K562 (cell line): Measurements from ENCODE around the gene SNX6.

GRCh38 chr14:31993505-31993813 is 83.6 kb upstream of the ARHGAP5 start:
- RAMPAGE, long total RNA = no peak
- RRBS = no CpG with 5 or more reads among the region's 2 CpGs
PRO-cap:
- standard = no peak
- CoPRO, capped RNA only, 2 experiments = no peak in any of the 2 experiments
- CoPRO, capped and uncapped RNA, 2 experiments = no peak in any of the 2 experiments
- CoPRO, uncapped RNA only, 2 experiments = no peak in any of the 2 experiments
CAGE:
- cytosol, long polyA plus RNA = no peak
- long polyA plus RNA = no peak
- nucleolus, long total RNA = no peak
- nucleus, long polyA plus RNA = no peak

- RAMPAGE, long total RNA = no peak
- RRBS = no CpG with 5 or more reads among the region's 9 CpGs
PRO-cap:
- standard = no peak
- CoPRO, capped RNA only, 2 experiments = no peak in any of the 2 experiments
- CoPRO, capped and uncapped RNA, 2 experiments = no peak in any of the 2 experiments
- CoPRO, uncapped RNA only, 2 experiments = no peak in any of the 2 experiments
CAGE:
- cytosol, long polyA plus RNA = no peak
- long polyA plus RNA = no peak
- nucleolus, long total RNA = no peak
- nucleus, long polyA plus RNA = no peak
Observed at GRCh38 chr14:32006540-32007133, 70.5 kb upstream of the ARHGAP5 start.

- RAMPAGE, long total RNA = no peak
- RRBS = 1% methylated on average over 22 of the region's 60 CpGs
PRO-cap:
- standard = bidirectional peak, plus-strand start at chr14:32078051, minus-strand start at chr14:32077775
- CoPRO, capped RNA only, 2 experiments = no peak in any of the 2 experiments
- CoPRO, capped and uncapped RNA, 2 experiments = no peak in any of the 2 experiments
- CoPRO, uncapped RNA only, 2 experiments = no peak in any of the 2 experiments
CAGE:
- cytosol, long polyA plus RNA = no peak
- long polyA plus RNA = no peak
- nucleolus, long total RNA = no peak
- nucleus, long polyA plus RNA = no peak
Observed at GRCh38 chr14:32077577-32078570, 770 bp downstream of the ARHGAP5 start.

DNA sequence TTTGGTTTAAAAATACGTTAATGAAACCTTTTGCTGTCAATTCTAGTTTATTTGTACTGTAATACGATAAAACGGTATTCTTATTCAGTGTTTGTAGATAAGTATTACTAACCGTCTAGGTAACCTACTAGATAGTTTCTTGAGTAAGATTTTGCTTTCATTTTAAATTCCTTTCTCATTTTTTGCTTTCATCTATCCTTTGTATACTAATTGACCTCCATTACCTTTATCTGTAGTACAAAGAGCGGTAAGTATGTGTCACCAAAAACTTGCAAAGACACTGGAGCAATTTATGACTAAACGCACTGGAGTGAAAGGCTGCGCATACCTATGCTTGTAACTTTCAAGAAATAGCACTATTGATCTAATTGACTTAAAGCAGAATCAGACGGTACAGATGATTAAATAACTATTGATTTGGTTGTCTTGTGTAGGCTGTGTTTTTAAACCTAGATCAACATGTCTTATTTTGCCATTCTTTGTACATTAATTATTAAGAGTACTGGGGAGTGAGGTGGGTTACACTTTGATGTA is 1.8 kb downstream of the ARHGAP5 start:
- RAMPAGE, long total RNA = no peak
- RRBS = no CpG with 5 or more reads among the region's 8 CpGs
PRO-cap:
- standard = no peak
- CoPRO, capped RNA only, 2 experiments = no peak in any of the 2 experiments
- CoPRO, capped and uncapped RNA, 2 experiments = no peak in any of the 2 experiments
- CoPRO, uncapped RNA only, 2 experiments = no peak in any of the 2 experiments
CAGE:
- cytosol, long polyA plus RNA = no peak
- long polyA plus RNA = no peak
- nucleolus, long total RNA = no peak
- nucleus, long polyA plus RNA = no peak

DNA sequence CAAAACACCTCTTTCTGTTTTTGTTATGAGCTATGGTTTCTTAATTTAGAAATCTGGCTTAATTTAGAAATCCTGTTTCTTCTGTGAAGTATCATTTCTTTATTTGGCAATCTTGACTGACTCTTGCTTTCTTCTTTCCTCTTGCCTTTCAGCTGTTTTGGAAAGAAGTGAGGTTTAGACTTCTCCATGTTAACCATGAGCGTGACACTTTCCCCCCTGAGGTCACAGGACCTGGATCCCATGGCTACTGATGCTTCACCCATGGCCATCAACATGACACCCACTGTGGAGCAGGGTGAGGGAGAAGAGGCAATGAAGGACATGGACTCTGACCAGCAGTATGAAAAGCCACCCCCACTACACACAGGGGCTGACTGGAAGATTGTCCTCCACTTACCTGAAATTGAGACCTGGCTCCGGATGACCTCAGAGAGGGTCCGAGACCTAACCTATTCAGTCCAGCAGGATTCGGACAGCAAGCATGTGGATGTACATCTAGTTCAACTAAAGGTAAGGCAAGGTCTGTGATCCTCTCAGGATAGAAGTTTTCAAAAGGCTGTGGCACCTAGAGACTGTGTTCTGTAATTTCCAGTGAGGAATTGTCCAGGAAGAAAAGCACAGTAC is 104.3 kb downstream of the AKAP6 start:
- RAMPAGE, long total RNA = no peak
- RRBS = no CpG with 5 or more reads among the region's 4 CpGs
PRO-cap:
- standard = no peak
- CoPRO, capped RNA only, 2 experiments = no peak in any of the 2 experiments
- CoPRO, capped and uncapped RNA, 2 experiments = no peak in any of the 2 experiments
- CoPRO, uncapped RNA only, 2 experiments = no peak in any of the 2 experiments
CAGE:
- cytosol, long polyA plus RNA = no peak
- long polyA plus RNA = no peak
- nucleolus, long total RNA = no peak
- nucleus, long polyA plus RNA = no peak

- RAMPAGE, long total RNA = no peak
- RRBS = no CpG with 5 or more reads among the region's 5 CpGs
PRO-cap:
- standard = no peak
- CoPRO, capped RNA only, 2 experiments = no peak in any of the 2 experiments
- CoPRO, capped and uncapped RNA, 2 experiments = no peak in any of the 2 experiments
- CoPRO, uncapped RNA only, 2 experiments = no peak in any of the 2 experiments
CAGE:
- cytosol, long polyA plus RNA = no peak
- long polyA plus RNA = no peak
- nucleolus, long total RNA = no peak
- nucleus, long polyA plus RNA = no peak
Observed at GRCh38 chr14:32454071-32454559, 125.0 kb downstream of the AKAP6 start.

- RAMPAGE, long total RNA = no peak
- RRBS = 26% methylated on average over 5 of the region's 11 CpGs
PRO-cap:
- standard = no peak
- CoPRO, capped RNA only, 2 experiments = no peak in any of the 2 experiments
- CoPRO, capped and uncapped RNA, 2 experiments = no peak in any of the 2 experiments
- CoPRO, uncapped RNA only, 2 experiments = no peak in any of the 2 experiments
CAGE:
- cytosol, long polyA plus RNA = no peak
- long polyA plus RNA = no peak
- nucleolus, long total RNA = no peak
- nucleus, long polyA plus RNA = no peak
Observed at GRCh38 chr14:32509439-32510477, 180.7 kb downstream of the AKAP6 start.

- RAMPAGE, long total RNA = no peak
- RRBS = 90% methylated on average over 5 of the region's 84 CpGs
PRO-cap:
- standard = no peak
- CoPRO, capped RNA only, 2 experiments = no peak in any of the 2 experiments
- CoPRO, capped and uncapped RNA, 2 experiments = no peak in any of the 2 experiments
- CoPRO, uncapped RNA only, 2 experiments = no peak in any of the 2 experiments
CAGE:
- cytosol, long polyA plus RNA = no peak
- long polyA plus RNA = no peak
- nucleolus, long total RNA = no peak
- nucleus, long polyA plus RNA = no peak
Observed at GRCh38 chr14:32933797-32934867, 4.5 kb upstream of the NPAS3 start.

GRCh38 chr14:33564601-33565347 is 386.1 kb downstream of the EGLN3 start:
- RAMPAGE, long total RNA = no peak
- RRBS = no CpG with 5 or more reads among the region's 2 CpGs
PRO-cap:
- standard = no peak
- CoPRO, capped RNA only, 2 experiments = no peak in any of the 2 experiments
- CoPRO, capped and uncapped RNA, 2 experiments = no peak in any of the 2 experiments
- CoPRO, uncapped RNA only, 2 experiments = no peak in any of the 2 experiments
CAGE:
- cytosol, long polyA plus RNA = no peak
- long polyA plus RNA = no peak
- nucleolus, long total RNA = no peak
- nucleus, long polyA plus RNA = no peak

DNA sequence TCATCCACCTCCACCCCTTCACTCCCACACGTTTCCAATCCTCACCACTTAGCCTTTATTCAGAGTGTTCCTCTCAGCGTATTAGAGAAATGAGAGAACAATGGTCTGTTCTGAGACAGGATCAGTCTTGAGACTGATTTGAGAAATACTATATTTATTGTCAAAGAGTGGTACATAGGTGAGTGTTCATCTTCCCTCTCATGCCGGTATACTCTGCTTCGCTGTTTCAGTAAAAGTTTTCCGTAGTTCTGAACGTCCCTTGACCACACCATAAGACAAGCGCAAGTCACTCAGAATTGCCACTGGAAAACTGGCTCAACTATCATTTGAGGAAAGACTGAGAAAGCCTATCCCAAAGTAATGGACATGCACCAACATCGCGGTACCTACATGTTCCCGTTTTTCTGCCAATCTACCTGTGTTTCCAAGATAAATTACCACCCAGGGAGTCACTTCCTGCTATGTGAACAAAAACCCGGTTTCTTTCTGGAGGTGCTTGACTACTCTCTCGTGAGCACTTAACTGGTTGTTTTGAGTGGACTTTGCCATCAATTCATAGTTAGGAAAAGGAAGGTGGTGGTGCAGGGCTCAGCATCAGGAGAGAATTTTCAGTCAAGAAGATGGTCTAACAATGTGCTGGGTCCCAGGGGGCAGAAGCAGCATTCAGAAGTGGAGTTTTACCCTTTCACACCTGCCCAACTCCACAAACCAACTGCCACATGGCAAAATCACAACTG is 1.5 kb downstream of the EGLN3 start:
- RAMPAGE, long total RNA = no peak
- RRBS = no CpG with 5 or more reads among the region's 12 CpGs
PRO-cap:
- standard = no peak
- CoPRO, capped RNA only, 2 experiments = no peak in any of the 2 experiments
- CoPRO, capped and uncapped RNA, 2 experiments = no peak in any of the 2 experiments
- CoPRO, uncapped RNA only, 2 experiments = peak in 1 of 2 experiments; most common minus-strand start position 359 of the sequence (in 1)
CAGE:
- cytosol, long polyA plus RNA = no peak
- long polyA plus RNA = no peak
- nucleolus, long total RNA = no peak
- nucleus, long polyA plus RNA = no peak

DNA sequence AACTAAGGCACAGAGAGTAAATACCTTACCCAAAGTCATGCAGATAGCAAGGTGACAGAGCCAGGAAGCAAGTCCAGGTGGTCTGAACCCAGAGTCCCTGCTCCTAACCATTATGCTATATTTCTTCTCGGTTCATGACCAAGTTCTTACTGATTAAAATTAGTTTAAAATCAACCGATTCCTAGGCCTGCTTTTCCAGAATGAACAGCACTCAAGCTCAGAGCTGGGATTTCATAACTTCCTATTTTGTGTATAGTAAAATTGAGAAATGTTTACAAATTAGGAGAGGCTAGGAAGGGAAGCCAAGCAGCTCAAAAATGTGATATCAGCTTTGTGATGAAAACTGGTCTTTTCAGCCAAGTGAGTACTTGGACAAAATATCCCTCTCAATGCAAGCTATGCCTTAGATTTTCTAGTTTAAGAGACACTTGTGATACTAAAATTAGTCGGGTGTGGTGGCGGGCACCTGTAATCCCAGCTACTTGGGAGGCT is 85.6 kb upstream of the EGLN3 start:
- RAMPAGE, long total RNA = no peak
- RRBS = no CpG with 5 or more reads among the region's 4 CpGs
PRO-cap:
- standard = no peak
- CoPRO, capped RNA only, 2 experiments = no peak in any of the 2 experiments
- CoPRO, capped and uncapped RNA, 2 experiments = no peak in any of the 2 experiments
- CoPRO, uncapped RNA only, 2 experiments = no peak in any of the 2 experiments
CAGE:
- cytosol, long polyA plus RNA = no peak
- long polyA plus RNA = no peak
- nucleolus, long total RNA = no peak
- nucleus, long polyA plus RNA = no peak

GRCh38 chr14:34051983-34052443 is 101.1 kb upstream of the EGLN3 start:
- RAMPAGE, long total RNA = no peak
- RRBS = no CpG with 5 or more reads among the region's 3 CpGs
PRO-cap:
- standard = no peak
- CoPRO, capped RNA only, 2 experiments = no peak in any of the 2 experiments
- CoPRO, capped and uncapped RNA, 2 experiments = no peak in any of the 2 experiments
- CoPRO, uncapped RNA only, 2 experiments = no peak in any of the 2 experiments
CAGE:
- cytosol, long polyA plus RNA = no peak
- long polyA plus RNA = no peak
- nucleolus, long total RNA = no peak
- nucleus, long polyA plus RNA = no peak

DNA sequence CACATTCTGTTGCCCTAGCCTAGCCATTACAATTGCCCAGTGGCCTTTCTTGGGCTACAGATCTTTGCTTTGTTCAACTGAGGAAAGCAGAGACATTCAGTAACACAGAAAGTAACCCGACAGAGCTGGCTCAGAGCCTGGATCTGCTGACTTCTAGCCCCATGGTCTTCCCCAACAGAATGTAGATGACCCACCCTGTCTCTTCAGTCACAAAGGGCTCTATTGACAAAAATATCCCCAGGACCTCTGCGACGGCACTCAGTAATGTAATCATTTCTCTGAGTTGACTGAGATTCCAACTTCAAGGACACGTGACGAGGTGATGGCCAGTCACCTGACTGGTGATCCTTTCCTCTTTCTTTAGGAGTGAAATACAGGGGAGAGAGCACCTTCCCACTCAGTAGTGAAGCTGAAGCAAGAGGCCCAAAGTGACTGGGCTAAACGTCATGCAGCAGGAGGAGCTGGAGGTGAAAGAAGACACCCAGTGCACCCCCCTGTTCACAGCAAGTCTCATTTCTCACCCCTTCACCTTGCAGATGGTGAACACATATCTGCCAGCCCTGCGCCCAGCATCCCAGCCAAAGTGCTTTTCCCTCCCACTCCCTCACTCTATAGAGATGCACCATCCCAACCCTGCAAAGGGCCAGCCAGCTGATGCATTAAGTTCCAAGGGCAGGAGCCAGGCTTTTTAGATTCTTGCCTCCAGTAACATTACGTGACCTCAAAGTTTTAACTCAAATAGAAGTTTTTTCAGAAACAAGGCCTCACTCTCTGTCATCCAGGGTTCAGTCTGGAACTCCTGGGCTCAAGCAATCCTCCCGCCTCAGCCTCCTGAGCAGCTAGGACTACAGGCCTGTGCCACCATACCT is 179.2 kb upstream of the EGLN3 start:
- RAMPAGE, long total RNA = no peak
- RRBS = no CpG with 5 or more reads among the region's 9 CpGs
PRO-cap:
- standard = no peak
- CoPRO, capped RNA only, 2 experiments = no peak in any of the 2 experiments
- CoPRO, capped and uncapped RNA, 2 experiments = no peak in any of the 2 experiments
- CoPRO, uncapped RNA only, 2 experiments = no peak in any of the 2 experiments
CAGE:
- cytosol, long polyA plus RNA = no peak
- long polyA plus RNA = no peak
- nucleolus, long total RNA = no peak
- nucleus, long polyA plus RNA = no peak

DNA sequence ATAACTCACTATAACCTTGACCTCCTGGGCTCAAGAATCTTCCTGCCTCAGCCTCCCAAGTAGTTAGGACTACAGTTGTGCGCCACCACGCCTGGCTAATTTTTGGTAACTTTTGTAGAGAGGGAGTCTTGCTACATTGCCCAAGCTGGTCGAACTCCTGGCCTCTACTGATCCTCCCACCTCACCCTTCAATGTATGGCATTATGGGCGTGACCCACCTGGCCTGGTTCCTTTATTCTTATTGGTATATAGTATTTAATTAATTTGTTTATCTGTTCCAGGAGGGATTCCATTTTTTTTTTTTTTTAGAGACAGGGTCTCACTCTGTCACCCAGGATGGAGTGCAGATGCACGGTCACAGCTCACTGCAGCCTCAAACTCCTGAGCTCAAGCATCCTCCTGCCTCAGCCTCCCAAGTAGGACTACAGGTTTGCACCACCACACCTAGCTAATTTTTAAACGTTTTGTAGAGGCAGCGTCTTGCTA is 40.9 kb upstream of the EAPP start:
- RAMPAGE, long total RNA = no peak
- RRBS = no CpG with 5 or more reads among the region's 7 CpGs
PRO-cap:
- standard = no peak
- CoPRO, capped RNA only, 2 experiments = no peak in any of the 2 experiments
- CoPRO, capped and uncapped RNA, 2 experiments = no peak in any of the 2 experiments
- CoPRO, uncapped RNA only, 2 experiments = no peak in any of the 2 experiments
CAGE:
- cytosol, long polyA plus RNA = no peak
- long polyA plus RNA = no peak
- nucleolus, long total RNA = no peak
- nucleus, long polyA plus RNA = no peak

- RAMPAGE, long total RNA = no peak
- RRBS = no CpG with 5 or more reads among the region's 5 CpGs
PRO-cap:
- standard = no peak
- CoPRO, capped RNA only, 2 experiments = no peak in any of the 2 experiments
- CoPRO, capped and uncapped RNA, 2 experiments = no peak in any of the 2 experiments
- CoPRO, uncapped RNA only, 2 experiments = no peak in any of the 2 experiments
CAGE:
- cytosol, long polyA plus RNA = no peak
- long polyA plus RNA = no peak
- nucleolus, long total RNA = no peak
- nucleus, long polyA plus RNA = no peak
Observed at GRCh38 chr14:34628694-34629183, 1.2 kb downstream of the SNX6 start.

GRCh38 chr14:34629321-34630333 is at the start of gene SNX6:
SNX6 (minus strand) TSS chr14:34630148.
- RAMPAGE, long total RNA = start-site peak on the minus strand at chr14:34630125-34630177, 1,452 and 1,493 reads in 2 replicates
- RRBS = 2% methylated on average over 32 of the region's 89 CpGs
PRO-cap:
- standard = bidirectional peak, plus-strand start at chr14:34630224, minus-strand start at chr14:34630140
- CoPRO, capped RNA only, 2 experiments = peak in 2 of 2 experiments; most common plus-strand start chr14:34630224 (in 2); most common minus-strand start chr14:34630134 (in 2)
- CoPRO, capped and uncapped RNA, 2 experiments = peak in 2 of 2 experiments; most common plus-strand start chr14:34630224 (in 2); most common minus-strand start chr14:34630130 (in 1)
- CoPRO, uncapped RNA only, 2 experiments = peak in 1 of 2 experiments; most common plus-strand start chr14:34630286 (in 1); most common minus-strand start chr14:34630116 (in 1)
CAGE:
- cytosol, long polyA plus RNA = start-site peak on the minus strand at chr14:34630119-34630148, 416 and 104 reads in 2 replicates
- long polyA plus RNA = start-site peak on the minus strand at chr14:34630122-34630162, 281 and 700 reads in 2 replicates
- nucleolus, long total RNA = no peak
- nucleus, long polyA plus RNA = start-site peak on the minus strand at chr14:34630116-34630153, 392 and 462 reads in 2 replicates

GRCh38 chr14:34630334-34630749 is 394 bp upstream of the SNX6 start:
- RAMPAGE, long total RNA = no peak
- RRBS = no CpG with 5 or more reads among the region's 12 CpGs
PRO-cap:
- standard = no peak
- CoPRO, capped RNA only, 2 experiments = no peak in any of the 2 experiments
- CoPRO, capped and uncapped RNA, 2 experiments = no peak in any of the 2 experiments
- CoPRO, uncapped RNA only, 2 experiments = no peak in any of the 2 experiments
CAGE:
- cytosol, long polyA plus RNA = no peak
- long polyA plus RNA = no peak
- nucleolus, long total RNA = no peak
- nucleus, long polyA plus RNA = no peak

- RAMPAGE, long total RNA = no peak
- RRBS = no CpG with 5 or more reads among the region's 5 CpGs
PRO-cap:
- standard = no peak
- CoPRO, capped RNA only, 2 experiments = no peak in any of the 2 experiments
- CoPRO, capped and uncapped RNA, 2 experiments = no peak in any of the 2 experiments
- CoPRO, uncapped RNA only, 2 experiments = no peak in any of the 2 experiments
CAGE:
- cytosol, long polyA plus RNA = no peak
- long polyA plus RNA = no peak
- nucleolus, long total RNA = no peak
- nucleus, long polyA plus RNA = no peak
Observed at GRCh38 chr14:34677842-34678462, 36.4 kb downstream of the CFL2 start.